CMK (cell line): ENCODE results near the genes MS4A4E, TMEM132A and CD5.

GRCh38 chr11:59009568-59010047 is 70.3 kb downstream of the GLYATL1 start:
- RRBS, result no CpG with 5 or more reads among the region's 2 CpGs

DNA sequence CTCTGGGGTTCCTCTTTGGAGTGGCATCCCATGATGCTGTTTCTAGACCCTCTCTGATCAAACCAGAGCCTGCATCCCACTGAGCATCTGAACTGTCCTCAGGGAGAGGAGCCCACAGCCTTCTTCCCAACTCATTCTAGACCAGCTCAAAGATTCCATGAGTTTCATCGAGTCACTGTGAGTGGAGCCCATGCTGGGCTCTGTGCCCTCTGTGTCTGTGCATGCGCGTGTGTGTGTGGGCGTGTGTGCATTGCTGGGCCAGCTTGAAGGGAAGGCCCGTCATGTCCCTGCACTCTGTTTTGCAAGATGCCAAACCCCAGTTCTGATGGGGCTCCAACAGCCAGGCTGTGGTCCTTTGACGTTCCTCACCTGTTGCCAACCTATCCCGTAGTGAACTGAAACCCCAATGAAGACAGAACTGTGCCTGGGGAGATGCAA is 7.1 kb downstream of the MPEG1 start:
- RRBS, result no CpG with 5 or more reads among the region's 7 CpGs

DNA sequence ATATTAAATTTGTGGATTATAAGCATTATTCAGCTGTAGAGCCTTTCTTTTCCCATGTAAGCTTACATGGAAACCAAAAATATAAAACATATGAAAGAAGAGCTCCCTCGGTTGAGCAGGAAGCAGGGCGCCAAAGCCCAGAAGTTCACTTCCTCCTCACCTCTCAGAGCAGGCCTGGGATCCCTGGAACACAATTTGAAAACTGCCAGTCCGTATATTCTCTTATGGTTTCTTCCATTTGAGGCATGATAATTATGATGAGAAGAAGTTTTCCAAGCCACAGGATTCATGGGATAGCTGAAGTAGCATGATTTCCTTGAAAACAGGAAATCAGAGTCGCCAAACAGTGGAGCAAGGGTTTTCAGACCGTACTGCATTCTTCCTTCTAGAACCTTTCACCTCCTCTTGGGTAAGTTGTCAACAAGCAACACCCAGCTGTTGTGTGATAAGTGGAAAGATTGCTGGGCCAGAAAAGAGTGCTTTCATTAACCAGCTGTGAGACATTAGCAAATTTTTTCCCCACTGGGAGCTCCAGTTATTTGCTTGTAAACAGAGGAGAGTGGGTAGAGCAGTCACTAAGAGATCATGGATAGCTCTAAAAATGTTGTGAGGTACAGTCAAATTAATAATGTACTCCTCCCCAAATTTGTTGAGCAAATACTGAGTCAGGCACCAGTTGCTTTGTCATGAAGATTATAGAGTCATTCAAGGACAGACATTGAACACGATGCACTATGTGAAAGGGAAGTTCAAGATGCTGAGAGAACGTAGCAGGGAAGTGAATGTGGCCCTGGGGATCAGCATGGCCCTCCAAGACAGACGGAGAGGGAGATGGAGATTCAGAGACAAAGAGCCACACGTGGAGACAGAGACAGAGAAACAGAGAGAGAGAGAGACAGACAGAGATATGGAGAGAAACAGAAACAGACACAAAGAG is 11.7 kb upstream of the MPEG1 start:
- RRBS, result no CpG with 5 or more reads among the region's 9 CpGs

- RRBS, result no CpG with 5 or more reads among the region's 28 CpGs
Measured at GRCh38 chr11:59550803-59551435, 39.6 kb downstream of the OR4D9 start.

GRCh38 chr11:59558219-59558691 is 46.9 kb downstream of the OR4D9 start:
- RRBS, result no CpG with 5 or more reads among the region's 10 CpGs

DNA sequence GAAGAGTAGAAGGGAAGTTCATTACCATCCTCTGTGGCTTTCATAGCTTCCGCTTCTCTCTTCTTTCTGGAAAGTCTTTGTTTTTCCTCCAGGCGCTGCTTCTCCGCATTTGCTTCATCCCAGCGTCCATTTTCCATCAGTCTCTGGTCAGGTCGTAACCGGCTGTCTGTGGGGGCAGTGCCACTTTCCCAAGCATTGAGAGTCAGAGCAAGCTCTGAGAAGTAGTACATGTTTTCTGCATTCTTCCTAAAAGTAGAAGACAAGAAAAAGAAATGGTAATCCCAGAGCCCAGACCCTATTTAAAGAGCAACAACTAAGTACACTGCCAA is 38.8 kb downstream of the OSBP start:
- RRBS, result no CpG with 5 or more reads among the region's 6 CpGs

DNA sequence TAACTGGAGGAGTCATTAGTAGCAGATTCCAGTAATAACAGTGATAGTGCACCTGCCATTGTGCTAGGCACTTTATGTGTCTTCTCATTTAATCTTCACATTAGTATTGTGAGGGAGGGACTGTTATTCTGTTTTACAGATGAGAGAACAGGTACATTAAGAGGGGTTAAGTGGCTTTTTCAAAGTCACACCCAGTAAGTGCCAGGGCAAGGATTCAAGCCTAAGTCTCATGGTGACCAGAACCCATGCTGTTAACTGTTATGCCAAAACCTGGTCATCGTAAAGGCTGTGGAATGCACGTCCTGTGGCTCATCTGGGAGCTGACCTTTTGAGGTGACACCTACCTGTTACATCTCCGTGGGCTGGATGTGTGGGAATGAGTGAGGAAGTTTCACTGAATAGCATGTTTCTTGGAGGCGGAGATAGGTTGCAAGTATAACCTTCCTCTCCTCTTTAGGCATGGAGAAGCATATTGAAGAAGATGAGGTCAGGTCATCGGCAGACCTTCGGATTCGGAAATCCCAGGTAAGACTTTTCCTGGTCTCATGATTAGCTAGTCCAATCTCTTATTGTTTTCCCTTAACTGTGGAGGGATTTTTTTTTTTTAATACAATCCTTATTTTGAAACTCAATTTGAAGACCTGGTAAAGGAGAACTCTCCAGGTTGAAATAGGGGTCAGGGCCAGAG is 20.4 kb downstream of the MRPL16 start:
- RRBS, result no CpG with 5 or more reads among the region's 7 CpGs

DNA sequence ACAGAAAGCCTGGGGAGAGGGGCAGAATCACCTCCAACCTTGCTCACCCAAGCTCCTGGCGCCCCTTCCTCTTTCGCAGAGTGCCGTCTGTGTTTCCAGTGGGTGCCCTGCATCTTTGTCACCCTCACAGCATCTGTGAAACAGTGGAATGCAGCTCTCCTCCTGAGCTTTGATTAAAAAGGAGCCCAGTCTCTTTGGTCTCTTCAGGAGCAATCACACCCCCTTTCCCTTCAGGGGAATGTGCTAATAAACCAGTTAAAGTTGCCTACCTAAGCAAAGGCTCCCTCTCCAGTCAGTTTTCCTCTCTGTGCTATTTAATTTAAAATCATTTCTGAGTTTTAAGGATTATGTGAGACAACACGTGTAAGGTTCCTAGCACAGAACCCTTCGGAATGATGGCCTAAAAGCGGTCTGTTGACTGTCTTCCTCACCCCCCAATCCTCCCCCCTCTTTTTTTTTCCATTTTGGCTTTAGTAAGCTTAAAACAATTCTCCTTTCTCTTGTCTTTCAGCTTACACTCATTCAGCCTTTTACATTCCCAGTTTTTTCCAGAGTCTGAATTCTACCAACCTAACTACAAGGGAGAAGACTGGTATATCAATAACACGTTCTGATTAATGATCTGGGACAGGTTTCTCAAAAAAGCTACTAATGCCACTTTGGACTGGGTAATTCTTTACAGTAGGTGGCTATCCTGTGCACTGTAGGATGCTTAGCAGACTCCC is 1.6 kb upstream of the MS4A6A start:
- RRBS, result no CpG with 5 or more reads among the region's 7 CpGs

- RRBS, result no CpG with 5 or more reads among the region's 6 CpGs
Measured at GRCh38 chr11:60242590-60243354, at the start of gene MS4A4E. TSS of gene MS4A4E (minus strand) at chr11:60243137.

GRCh38 chr11:60281582-60282092 is 1.2 kb downstream of the MS4A4A start:
- RRBS, result no CpG with 5 or more reads among the region's 3 CpGs

GRCh38 chr11:60282125-60282895 is 1.8 kb downstream of the MS4A4A start:
- RRBS, result no CpG with 5 or more reads among the region's 6 CpGs

DNA sequence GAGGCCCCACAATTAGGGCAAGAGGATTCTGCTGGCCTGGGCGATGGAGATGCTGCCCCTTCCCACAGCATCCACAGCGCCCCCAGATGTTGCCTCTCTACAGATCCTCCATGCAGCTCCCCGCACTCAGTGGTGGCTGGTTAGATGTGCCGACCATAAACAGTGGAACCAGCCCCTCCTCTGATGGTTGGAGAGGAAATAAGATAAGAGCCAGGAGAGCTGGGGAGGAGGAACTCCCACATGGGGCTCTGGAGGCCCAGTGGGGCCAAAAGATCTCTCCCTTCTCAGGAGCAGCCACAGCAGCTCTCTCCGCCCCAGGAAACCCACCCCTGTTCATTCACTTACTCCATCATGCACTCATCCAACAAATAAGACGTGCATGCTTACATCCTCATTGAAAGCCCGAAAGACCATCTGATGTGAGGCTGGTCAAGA is 1.6 kb downstream of the PTGDR2 start:
- RRBS, result no CpG with 5 or more reads among the region's 7 CpGs

GRCh38 chr11:60924247-60925259 is at the start of gene TMEM132A:
TSS of gene TMEM132A (plus strand) at chr11:60924460.
- RRBS, result 18% methylated on average over 15 of the region's 91 CpGs

GRCh38 chr11:60942971-60943548 is 8.9 kb downstream of the SLC15A3 start:
- RRBS, result no CpG with 5 or more reads among the region's 8 CpGs

DNA sequence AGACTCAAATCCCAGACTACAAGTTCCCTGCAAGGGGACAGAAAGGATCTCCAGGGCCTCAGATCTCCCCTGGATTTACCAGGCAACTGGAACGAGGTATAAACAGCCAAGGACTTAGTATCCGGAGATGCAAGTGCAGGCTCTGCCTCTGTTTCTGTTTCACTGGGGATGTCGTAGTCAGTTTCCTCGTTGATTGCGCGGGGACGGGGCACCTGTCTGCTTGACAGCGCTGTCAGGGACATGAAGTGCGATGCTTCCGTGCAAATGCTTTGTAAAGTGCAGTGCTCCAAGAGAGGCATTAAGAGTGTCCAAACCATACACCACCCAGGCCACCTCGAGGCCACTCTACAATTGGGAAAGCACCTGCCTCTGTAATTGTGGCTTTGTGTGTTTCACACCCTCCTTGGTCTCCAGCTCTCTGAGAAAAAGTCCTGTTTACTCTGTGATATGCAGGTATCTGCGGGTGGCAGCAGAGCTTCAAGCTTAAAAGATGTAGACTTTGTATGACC is 18.7 kb upstream of the CD5 start:
- RRBS, result no CpG with 5 or more reads among the region's 12 CpGs

DNA sequence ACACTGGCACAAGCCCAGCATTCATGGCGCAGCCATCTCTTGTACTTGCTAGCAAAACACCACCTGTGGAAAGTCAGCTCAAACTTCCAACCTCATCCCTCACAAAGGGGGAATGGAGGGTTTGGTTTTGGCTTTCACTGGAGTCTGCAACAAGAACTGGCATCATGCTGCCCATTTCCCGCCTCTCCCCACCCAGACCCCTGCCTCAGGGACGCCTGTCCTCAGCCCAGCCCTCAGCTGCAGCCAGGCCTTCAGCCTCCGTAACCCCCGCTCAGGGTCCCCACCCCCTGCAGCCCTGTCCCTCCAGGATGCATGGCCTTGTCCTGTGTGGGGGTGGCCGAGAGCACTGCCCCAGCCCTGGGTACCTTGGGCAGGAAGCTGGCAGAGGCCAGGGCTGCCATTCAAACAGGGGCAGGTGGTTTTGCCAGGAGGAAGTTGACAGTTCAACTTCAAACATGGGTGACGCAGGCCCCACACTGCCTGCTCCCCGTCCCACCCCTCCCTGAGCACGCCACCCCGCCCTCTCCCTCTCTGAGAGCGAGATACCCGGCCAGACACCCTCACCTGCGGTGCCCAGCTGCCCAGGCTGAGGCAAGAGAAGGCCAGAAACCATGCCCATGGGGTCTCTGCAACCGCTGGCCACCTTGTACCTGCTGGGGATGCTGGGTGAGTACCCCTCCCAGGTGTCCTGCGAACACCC is at the start of gene CD5:
Gene CD5 (plus strand): TSS at position 540 of the 700 bp plus-strand sequence.
- RRBS, result no CpG with 5 or more reads among the region's 15 CpGs

DNA sequence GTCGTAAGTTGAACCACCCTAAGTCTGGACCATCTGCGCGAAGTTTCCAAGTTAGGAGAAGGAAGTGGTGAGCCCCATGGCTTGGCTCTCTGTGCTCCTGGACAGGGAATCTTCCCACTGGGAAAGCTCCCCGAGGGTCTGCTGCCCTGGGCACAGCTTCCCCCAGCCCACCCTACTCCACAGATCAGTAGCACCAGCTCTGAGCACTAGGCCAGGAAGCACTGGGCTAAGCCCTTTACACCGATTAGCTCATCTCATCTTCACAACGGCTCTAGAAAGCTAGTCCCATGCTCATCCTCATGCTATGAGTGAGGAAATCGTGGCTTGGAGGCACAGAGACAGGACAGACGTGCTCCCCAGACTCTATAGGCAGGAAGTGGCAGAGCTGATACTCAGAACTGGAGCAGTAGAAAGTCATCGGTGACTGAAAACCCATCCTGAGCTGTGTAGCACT is 9.4 kb downstream of the CD5 start:
- RRBS, result no CpG with 5 or more reads among the region's 9 CpGs

GRCh38 chr11:61118418-61118915 is 16.2 kb downstream of the CD5 start:
- RRBS, result no CpG with 5 or more reads among the region's 11 CpGs

DNA sequence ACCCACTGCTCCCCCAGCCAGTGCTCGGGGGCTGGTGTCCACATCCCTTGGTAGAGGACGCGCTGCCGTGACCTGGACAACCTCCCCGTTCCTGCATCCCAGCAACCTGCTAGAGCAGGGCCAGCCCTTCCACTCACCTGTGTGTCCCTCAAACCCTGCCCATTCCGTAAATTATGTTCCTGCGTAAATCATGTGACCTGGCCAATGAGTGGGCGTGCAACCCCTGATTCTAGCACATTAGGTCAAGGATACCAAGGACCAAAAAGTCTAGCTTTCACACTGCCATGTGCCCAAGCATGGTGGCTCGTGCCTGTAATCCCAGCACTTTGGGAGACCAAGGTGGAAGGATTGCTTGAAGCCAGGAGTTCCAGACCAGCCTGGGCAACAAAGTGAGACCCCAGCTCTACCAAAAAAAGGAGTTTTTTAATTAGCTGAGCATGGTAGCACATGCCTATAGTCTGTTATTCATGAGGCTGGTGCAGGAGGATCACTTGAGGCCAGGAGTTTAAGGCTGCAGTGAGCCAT is 25.8 kb downstream of the CD5 start:
- RRBS, result no CpG with 5 or more reads among the region's 9 CpGs

DNA sequence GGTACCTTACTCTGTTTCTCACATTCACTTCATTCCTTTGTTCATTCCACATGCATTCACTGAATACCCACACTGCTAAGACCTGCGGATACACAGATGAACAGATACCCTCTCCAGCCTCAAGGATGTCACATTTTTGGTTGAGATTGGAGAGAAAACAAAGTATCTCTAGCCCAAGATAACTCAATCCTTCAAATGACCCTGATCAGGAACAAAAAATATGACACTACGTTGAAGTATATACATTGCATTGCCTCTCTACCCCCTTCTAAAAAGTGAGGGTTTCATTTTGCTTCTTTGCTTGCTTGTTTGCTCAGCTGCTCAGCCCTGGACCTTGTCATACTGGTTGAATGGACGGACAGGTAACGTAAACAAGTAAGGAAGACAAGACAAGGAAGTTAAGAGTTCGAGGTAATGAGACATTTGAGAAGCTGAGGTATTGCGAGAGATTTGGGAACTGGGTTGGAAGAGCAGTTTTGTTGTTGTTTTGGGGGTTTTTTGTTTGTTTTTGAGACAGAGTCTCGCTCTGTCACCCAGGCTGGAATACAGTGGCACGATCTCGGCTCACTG is 3.7 kb upstream of the VPS37C start:
- RRBS, result no CpG with 5 or more reads among the region's 9 CpGs